ENCODE results near the genes CX3CR1 and SLC25A38.

GRCh38 chr3:38519559-38519880 lies 23.4 kb downstream of the EXOG start:
- PRO-cap = no peak
- RAMPAGE, long total RNA, 4 experiments = no peak in any of the 4 experiments

- PRO-cap = no peak
- RAMPAGE, long total RNA, 4 experiments = no peak in any of the 4 experiments
These were observed 5.1 kb downstream of the SCN5A start for GRCh38 chr3:38644290-38644961.

DNA sequence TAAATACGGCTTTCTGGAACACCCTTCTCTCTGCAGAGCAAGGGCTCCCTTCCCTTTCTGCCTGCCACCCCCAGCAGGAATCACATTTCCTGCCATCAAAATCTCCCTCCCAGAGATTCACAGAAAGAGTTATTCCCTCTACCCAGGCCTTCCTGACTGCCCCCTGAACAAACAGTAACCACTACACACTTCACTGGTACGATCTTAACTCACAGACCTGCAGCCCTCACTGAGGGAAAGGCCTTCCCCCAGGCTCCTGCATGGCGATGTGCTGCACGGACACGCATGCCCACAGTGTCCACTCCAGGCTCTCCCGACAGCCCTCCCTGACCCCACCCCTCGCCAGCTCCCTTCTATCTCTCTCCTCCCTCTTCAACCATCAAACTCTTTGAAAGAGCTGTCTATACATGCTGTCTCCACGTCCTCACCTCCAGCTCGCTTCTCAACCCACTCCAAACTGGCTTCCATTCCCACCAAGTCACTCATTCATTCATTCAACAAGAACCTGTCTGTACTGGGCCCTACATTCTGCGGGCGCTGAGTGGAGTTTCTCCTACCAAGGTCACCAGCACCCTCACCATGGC lies 3.9 kb downstream of the SCN5A start:
- PRO-cap = no peak
- RAMPAGE, long total RNA, 4 experiments = no peak in any of the 4 experiments

- PRO-cap = no peak
- RAMPAGE, long total RNA, 4 experiments = start-site peak on the plus strand in 1 of 4 experiments, at chr3:39082693-39083018 at its widest, 10 reads per replicate
These were observed 24.6 kb downstream of the GORASP1 start for GRCh38 chr3:39082408-39083595.

DNA sequence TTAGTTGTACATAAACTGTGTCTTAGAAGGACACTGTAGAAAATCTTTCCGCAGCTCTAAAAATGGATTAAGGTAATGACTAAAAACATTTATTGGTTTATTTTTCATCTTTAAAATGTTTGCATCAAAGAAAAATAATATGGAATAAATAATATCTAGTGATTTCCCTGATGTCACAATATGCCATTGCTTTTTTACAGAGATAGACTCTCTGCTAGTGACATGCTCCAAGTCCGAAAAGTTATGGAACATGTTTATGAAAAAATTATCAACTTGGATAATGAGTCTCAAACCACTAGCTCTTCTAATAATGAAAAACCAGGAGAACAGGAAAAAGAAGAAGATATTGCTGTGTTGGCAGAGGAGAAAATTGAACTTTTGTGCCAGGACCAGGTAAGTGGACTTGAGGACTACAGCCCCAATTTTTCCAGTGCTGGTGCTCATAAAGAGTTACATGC lies 13.7 kb downstream of the GORASP1 start:
- PRO-cap = no peak
- RAMPAGE, long total RNA, 4 experiments = no peak in any of the 4 experiments

DNA sequence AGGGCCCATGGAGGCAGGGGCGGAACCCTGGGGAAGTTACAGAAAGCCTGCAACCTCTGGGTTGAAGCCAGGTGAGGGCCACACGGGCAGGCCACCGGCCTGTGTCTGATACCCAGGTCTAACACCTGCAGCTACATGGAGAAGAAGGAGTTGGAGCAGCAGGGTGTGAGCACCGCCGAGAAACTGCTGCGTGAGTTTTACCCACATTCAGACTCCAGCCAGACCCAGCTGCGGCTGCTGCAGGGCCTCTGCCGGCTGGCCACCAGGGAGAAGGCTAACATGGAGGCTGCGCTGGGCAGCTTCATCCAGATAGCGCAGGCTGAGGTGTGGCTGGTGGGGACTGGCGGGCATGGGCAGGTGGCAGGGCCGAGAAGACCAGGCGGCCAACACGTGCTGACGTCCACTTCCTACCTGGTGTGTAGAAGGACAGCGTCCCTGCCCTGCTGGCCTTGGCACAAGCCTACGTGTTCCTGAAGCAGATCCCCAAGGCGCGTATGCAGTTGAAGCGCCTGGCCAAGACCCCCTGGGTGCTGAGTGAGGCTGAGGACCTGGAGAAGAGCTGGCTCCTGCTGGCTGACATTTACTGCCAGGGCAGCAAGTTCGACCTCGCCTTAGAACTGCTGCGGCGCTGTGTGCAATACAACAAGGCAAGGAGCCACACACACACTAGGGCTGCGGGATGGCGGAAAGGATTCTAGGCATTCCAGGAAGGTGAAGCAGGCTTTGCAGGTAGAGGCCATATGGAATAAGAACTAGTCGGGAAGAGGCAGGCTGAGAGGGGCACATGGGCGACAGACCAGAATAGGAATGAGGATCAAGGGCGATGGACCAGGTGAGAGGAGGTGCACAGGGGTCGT lies 16.1 kb downstream of the CSRNP1 start:
- PRO-cap = no peak
- RAMPAGE, long total RNA, 4 experiments = no peak in any of the 4 experiments

DNA sequence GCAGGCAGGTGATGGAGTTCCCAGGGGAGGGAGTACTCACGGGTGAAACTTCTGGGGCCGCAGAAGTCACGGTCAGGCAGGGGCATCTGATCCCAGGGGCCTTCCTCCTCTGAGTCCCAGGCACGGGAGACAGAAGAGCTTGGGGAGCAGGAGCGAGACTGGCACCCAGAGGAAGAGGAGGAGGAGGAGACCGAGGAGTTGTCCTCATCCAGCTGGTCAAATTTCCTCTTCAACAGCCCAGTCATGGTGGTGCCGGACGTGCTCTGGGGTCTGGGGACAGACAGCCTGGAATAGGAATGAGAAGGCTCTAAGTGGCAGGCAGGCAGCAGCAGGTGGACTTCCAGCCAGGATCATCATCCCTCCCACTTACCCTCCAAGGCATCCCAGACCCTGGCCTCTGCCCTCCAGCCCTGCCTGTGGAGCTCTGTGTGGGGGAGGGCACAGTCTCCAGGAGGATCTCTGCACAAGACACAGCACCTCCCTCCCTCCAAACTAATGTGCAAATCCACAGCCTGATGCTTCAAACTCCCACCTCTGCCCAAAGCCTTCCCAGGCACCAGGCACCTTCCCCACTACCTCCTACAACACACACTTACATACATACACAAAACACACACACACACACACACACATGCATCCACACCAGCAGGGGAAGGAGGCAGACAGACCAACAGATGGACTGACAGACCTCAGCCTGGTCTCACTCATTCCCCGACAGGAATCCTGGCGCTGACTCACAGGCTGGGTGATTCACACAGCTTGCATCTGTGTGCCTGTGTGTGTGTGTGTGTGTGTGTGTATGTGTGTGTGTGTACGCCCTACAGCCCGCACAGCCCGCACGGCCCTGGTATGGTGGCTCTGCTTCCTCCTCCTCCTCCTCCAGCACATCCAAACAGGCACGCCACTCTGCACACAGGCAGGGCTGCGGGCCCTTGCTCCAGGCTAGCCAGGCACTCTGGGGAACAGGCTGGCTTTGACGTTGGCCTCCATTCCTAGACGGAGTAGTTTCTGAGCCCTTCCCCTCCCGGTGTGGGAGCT lies 6.6 kb downstream of the CSRNP1 start:
- PRO-cap = no peak
- RAMPAGE, long total RNA, 4 experiments = no peak in any of the 4 experiments

DNA sequence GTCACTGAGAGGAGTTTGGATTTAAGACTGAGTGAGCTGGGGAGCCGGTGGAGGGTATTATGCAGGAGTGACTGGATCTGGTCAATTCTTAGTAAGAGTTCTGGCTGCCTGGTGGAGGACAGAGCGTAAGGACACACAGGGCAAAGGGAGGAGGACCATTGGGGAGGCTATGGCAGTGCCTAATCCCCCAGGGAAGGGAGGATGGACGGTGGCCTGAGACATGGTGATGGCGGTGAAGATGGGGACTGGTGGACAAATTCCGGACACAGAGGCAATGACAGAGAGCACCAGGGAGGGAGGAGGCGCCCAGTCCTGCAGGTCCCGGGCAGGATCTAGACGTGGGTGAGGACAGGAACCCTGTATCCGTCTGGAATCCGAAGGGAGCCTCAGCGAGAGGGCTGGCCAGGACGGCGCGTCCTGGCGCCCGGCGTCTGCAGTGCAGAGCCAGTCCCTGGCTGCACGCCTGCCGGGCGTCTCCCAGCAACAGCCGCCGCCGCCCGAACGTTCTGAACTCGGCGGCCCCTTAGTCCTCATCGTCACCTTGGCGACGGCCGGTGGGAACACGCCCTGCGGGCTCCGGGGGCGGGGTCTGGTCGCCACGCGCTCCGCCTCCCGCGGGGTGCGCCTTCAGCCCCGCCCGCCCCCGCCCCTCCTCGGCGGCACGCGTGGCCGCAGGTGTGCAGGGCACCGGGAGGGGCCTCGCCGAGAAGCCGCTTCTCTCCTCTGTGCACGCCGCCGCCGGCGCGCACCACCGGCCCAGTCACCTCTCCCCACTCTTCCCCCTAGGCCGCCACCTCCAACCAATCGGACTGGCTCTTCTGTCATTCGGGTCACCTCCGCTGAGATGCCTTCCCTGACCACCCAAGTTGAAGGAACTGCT lies 11.7 kb downstream of the XIRP1 start:
- PRO-cap = bidirectional peak, plus-strand start at position 682 of the sequence, minus-strand start at position 334 of the sequence
- RAMPAGE, long total RNA, 4 experiments = no peak in any of the 4 experiments

GRCh38 chr3:39250160-39250628 lies 29.6 kb downstream of the CX3CR1 start:
- PRO-cap = unidirectional peak, plus-strand start at chr3:39250345
- RAMPAGE, long total RNA, 4 experiments = no peak in any of the 4 experiments

DNA sequence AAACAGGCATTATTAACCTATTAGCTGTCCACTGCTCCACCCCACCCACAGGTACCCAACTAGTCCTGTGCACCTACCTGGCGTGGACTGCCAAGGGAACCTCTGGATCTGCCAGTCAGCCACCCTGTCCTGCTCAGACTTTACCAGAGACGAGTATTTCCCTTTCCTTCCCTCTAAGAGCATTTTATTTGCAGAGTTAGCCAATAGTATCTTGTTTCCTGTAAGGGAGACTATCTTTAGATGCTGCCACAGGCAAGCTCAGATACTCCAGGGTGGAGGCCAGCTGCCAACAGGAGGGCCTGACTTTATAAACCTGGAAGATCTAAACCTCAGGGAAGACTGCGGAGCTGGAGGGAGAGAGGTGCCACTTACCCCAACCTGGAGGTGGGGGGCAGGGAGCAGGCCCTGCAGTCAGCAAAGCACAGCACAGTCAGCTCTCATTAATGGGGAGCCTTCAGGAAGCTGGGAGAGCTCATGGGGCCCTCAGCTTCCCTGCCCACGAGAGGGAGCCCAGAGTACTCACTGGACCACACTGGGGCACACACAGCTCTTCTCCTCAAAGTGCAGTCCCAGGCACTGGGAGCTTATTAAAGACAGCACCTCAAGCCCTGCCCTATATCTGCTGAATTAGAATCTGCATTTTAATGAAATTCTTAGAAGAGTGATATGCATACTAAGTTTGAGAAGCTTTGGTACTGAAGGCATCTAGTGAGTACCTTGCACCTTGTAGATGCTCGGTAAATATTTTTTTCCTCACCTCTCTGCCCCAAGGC lies at the start of gene CX3CR1:
CX3CR1 (minus strand) TSS at position 160 of the 773 bp plus-strand sequence.
- PRO-cap = unidirectional peak, minus-strand start at position 159 of the sequence
- RAMPAGE, long total RNA, 4 experiments = no peak in any of the 4 experiments

- PRO-cap = bidirectional peak, plus-strand start at chr3:39383370, minus-strand start at chr3:39383260; bidirectional peak, plus-strand start at chr3:39383639, minus-strand start at chr3:39383549
- RAMPAGE, long total RNA, 4 experiments = start-site peak on the plus strand in 4 of 4 experiments, at chr3:39383389-39383645 at its widest, 27 to 51 reads per replicate
These were observed at the start of gene SLC25A38 for GRCh38 chr3:39382940-39384165. SLC25A38 (plus strand) TSS chr3:39383370.

DNA sequence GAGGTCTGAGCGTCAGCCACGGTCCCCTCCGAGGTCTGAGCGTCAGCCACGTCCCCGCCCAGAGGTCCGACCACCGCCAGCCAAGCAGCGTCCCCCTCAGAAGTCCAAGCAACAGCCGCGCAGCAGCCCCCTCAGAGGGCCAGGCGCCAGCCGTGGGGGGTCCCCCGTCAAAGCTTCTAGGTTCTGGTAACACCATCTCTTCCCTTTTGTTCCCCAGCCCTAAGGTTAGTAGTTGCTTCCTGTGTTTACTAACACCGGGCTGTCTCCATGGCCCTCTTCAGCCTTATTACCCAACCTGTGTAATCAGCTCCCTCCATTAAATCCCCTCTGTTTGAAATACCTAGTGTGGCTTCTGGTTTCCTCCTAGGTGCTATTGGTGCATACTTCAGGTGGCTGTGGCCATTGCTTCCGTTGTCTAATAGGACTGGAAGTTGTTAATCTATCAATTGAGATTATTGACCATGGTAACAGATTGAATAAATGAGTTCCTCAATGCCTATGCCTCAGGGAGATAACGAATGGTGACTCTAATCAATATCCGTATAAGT lies 35.3 kb downstream of the MOBP start:
- PRO-cap = no peak
- RAMPAGE, long total RNA, 4 experiments = no peak in any of the 4 experiments

GRCh38 chr3:39751778-39752600 lies 57.4 kb upstream of the MYRIP start:
- PRO-cap = no peak
- RAMPAGE, long total RNA, 4 experiments = no peak in any of the 4 experiments

DNA sequence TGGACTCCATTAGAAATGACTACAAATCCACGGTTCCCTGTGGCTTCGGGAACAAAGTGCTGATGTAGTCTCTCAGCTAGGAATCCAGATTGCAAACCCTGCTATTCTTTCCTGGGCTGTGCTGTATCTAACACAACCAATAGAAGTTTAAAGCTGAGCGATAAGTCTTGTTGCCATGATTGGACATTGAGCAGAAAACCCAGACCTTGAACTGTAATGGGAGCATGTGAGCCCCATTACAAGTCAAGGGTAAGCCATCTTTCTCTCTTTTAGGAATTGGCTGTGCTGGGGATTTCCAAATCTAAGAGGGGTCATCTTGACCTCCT lies 306.6 kb upstream of the CTNNB1 start:
- PRO-cap = no peak
- RAMPAGE, long total RNA, 4 experiments = no peak in any of the 4 experiments

DNA sequence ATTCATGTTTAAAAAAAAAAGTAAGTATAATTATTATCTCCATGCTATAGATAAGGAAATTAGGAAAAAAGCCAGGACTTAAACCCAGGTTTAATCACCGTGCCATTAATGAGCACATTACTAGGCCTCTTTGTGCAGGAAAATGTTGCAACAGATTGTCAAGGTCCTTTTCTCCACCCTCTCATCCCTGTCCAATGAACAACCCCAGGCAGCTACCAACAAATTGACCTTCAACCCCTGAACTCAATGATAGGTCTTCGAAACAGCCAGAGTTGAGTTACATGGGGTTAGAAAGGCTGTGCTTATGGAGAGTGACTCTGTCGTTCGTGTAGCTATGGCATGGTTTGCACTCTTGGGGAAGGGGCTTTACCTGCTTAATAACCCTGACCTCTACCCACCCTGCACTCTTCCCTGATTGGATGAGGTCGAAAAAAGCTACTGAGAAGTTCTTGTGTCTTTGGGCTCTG lies 84.2 kb upstream of the CTNNB1 start:
- PRO-cap = no peak
- RAMPAGE, long total RNA, 4 experiments = no peak in any of the 4 experiments

- PRO-cap = no peak
- RAMPAGE, long total RNA, 4 experiments = no peak in any of the 4 experiments
These were observed 81.8 kb upstream of the CTNNB1 start for GRCh38 chr3:41117376-41118101.

DNA sequence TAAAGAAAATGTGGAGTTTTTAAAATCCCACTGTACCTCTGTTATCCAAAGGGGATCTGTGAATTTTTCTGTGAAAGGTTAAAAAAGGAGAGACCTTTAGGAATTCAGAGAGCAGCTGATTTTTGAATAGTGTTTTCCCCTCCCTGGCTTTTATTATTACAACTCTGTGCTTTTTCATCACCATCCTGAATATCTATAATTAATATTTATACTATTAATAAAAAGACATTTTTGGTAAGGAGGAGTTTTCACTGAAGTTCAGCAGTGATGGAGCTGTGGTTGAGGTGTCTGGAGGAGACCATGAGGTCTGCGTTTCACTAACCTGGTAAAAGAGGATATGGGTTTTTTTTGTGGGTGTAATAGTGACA lies 24.3 kb downstream of the CTNNB1 start:
- PRO-cap = no peak
- RAMPAGE, long total RNA, 4 experiments = no peak in any of the 4 experiments

DNA sequence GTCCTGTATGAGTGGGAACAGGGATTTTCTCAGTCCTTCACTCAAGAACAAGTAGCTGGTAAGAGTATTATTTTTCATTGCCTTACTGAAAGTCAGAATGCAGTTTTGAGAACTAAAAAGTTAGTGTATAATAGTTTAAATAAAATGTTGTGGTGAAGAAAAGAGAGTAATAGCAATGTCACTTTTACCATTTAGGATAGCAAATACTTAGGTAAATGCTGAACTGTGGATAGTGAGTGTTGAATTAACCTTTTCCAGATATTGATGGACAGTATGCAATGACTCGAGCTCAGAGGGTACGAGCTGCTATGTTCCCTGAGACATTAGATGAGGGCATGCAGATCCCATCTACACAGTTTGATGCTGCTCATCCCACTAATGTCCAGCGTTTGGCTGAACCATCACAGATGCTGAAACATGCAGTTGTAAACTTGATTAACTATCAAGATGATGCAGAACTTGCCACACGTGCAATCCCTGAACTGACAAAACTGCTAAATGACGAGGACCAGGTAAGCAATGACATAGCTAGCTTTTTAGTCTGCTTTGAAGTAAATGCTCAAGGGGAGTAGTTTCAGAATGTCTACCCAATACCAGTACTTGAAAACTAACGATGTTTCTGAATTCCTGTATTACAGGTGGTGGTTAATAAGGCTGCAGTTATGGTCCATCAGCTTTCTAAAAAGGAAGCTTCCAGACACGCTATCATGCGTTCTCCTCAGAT lies 25.6 kb downstream of the CTNNB1 start:
- PRO-cap = no peak
- RAMPAGE, long total RNA, 4 experiments = no peak in any of the 4 experiments

DNA sequence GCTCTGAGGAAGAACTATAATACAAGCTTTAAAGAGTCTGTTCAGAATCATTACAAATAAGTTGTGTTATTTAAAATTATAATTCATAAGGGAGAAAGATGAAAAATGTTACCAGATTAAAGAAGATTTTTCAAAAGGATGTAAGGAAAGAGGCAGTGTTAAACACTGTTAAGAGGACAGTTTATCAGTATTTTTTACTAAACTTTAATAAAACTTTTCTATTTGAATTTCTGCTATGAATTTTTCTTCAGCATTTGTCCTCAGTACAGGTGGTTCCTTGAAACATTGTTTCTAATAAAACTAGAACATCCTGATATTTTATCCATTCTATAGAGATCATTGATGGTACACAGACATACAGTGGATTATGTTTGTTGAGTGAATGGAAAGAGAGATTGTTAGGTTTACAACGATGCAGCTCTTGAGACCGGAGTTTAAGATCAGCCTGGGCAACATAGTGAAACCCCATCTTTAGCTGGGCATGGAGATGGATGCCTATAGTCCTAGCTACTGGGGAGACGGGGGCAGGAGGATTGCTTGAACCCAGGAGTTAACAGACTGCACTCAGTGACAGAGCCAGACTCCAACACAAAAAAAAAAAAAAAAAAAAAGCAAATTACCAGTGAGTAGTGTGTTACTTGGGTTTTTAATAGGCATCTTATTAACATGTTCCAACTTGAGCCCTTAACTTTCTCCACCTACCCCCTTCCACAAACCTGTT lies 37.7 kb downstream of the CTNNB1 start:
- PRO-cap = no peak
- RAMPAGE, long total RNA, 4 experiments = no peak in any of the 4 experiments

DNA sequence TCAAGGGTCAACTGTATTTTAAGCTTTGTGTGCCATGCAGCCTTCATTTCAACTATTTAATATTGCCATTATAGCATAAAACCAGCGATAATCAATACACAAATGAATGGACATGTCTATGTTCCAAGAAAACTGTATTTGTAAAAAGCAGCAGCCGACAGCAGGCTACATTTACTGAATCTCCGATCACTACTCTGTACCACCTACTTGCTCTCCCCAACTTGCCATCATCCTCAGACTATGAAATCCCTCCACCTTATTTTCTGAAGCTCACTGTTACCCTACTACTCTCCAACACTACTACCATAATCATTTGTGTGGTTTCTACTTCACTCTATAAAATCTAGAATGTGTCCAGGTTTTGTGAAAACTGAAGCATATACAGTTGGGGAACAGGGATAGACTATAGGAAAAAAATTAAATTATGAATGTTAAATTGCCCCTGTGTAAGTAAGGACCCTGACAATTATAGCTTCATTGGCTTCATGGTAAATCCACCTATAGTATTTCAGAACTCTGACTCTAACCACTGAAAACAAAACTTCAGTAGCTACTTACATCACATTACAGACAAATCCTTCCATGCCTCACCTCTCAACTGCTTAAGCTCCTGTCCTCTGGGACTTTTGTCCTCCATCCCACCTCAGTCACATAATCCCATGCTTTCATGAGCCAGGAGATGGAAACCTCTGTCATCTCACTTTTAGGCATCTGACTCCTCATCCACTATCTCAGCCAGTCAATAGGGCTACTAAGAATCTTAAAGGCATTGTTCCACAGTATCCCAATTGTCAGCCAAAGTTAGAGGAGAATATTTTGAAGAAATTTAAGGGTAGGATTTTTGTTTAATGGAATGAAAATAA lies 340.1 kb downstream of the CTNNB1 start:
- PRO-cap = no peak
- RAMPAGE, long total RNA, 4 experiments = no peak in any of the 4 experiments